Panc1 (cell line): ENCODE measurements around a stretch of chr4.

- RRBS, 2 experiments: no CpG with 5 or more reads among the region's 2 CpGs
Observed at GRCh38 chr4:176330923-176331459, 11.2 kb downstream of the SPCS3 start.

DNA sequence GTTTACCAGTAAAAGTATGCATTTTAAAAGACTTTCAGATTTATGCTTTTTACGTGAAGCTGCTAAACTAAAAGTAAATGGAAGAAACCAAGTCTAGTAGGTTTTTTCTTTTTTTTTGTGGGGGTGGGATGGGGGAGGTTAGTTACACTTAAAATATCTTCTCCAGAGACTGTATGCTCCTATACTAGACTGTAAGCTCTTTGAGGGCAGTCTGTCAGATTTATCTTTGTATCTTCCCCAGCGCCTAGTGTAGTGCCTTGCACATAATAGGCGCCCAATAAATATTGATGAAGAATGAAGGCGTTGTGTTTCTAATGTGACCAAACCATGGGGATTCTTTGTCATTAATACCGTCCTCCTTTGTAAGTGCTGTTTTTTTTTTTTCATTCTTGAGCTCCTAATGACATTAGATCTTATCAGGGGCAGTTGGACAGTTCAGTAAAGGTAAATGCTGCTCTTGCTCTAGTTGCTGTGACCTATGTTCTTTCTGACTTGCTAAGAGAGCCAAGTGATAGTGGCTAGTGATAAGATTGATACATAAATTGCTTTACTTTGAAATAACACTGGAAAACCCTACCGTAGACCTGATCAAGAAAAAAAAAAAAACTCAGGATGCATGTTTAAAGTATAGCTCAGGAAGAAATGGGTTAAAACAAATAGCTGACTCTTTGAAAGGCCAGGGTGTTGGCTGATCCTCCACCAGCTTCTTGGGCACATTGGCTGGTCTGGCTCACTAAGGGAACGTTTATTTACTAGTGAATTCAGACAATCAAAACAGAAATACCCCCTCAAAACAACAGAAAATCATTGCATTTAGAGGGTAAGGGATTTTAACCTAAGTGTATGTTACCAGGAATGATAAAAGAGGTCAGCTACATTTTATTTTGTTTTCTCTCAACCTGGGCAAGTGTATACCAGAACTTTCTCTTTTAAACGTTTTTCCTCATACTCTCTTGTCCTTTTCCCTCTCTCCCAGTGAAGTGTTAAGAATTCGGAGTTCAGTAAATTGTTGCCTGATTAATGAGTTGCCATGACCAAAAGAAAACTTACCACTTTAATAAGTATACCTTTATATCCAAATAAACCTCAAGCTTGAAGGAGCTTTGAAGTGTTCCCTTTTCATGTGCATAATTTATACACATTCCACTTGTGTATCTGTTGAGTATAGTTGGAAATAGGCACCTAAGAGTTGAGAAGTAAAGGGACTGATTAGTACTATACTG is 12.6 kb downstream of the SPCS3 start:
- RRBS, 2 experiments: no CpG with 5 or more reads among the region's 9 CpGs

DNA sequence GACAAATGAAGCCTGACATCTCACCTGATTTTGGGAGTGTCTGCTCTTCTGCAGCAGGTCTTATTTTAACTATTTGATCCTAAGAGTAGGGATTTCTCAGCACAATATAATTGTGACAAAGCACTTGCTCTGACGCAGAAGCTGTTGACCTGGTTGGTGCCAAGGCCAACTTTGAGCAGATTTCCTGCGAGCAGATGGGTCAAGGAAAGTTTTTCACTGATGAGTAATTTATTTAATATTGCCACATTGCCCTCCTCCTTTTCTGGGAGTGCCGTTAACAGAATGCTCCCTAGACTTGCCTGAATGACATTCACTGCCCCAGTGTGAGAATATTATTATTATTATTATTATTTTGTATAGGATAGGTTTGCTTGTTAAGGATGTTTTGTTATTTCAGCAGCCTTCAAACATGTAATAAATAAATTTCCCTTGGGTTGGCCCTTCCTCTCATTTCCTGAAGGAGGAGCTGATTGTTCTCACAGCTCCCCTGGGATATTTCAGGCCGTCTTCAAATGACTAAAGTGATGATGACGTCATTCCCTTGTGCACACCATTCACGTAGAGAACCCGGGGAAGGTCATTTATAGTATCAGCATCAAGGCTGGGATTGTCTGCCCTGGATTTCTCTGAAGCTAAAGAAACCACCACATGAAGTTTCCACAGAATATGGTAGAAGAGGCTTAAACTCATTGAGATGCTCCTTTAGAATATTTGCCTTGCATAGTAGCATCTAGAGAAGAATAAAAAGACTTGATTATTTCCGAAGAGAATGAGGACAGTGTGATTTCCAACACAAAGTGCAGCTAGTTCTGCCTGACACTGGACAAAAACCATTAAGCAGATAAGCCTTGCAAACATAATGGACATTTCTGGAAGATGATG is 156.8 kb downstream of the VEGFC start:
- RRBS, 2 experiments: no CpG with 5 or more reads among the region's 8 CpGs

GRCh38 chr4:176782162-176782678 is 10.5 kb downstream of the VEGFC start:
- RRBS, 2 experiments: no CpG with 5 or more reads among the region's 6 CpGs

DNA sequence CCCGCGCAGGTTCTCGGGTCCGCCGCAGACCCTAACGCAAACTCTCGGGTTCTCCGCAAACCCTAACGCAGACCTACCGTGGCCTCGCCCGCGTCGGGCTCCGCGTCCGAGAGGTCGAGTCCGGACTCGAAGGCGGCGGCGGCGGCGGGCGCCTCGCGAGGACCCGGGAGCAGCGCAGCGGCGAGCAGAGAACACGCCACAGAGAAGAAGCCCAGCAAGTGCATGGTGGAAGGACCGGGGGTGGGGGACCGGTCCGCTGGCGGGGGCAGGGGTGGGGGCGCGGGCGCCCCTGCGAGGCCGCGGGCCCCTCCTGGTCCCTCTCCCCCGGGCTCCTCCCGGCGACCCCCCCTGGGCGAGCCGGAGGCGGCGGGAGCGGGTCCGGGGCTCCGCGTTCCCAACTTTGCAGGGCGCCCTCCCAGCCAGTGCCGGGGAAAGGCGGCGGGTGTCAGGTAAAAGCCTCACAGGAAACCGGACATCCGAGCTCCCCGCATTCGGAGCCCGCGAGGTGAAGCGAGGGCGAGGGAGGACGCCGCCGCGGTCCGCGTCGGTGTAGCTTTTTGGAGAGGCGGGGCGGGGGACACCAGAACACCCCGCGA is 536 bp downstream of the VEGFC start:
- RRBS, 2 experiments: 1 to 5% methylated on average over 32 of the region's 77 CpGs

DNA sequence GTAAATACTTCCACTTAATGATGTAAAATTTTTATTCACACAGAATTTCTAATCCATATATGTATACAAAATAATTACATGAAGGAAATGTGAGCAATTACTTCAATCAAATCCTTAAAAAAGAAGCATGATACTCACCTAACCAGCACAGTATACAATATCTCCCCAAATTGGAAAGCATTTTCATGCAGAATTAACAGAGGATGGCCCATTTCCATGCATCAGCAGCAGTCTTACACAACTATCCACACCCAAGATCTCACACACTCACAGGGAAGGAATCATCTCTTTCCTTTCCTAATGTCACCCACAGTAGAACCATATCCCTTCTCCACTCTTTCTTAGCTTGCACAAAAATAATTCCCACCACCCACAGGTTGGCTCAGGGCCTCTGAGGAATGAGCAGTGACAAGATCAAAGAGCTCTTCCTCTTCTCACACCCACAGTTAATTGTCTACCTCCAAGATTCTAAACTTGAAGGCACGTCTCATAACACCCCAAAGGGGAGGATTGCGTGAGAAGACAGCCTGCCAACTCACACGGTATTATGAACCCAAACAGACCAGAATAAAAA is 217.6 kb upstream of the VEGFC start:
- RRBS, 2 experiments: no CpG with 5 or more reads among the region's 3 CpGs

- RRBS, 2 experiments: no CpG with 5 or more reads among the region's 19 CpGs
Observed at GRCh38 chr4:177728579-177728997, 286.4 kb upstream of the AGA start.

- RRBS, 2 experiments: no CpG with 5 or more reads among the region's 13 CpGs
Observed at GRCh38 chr4:179169869-179170358, 1727.7 kb upstream of the AGA start.

DNA sequence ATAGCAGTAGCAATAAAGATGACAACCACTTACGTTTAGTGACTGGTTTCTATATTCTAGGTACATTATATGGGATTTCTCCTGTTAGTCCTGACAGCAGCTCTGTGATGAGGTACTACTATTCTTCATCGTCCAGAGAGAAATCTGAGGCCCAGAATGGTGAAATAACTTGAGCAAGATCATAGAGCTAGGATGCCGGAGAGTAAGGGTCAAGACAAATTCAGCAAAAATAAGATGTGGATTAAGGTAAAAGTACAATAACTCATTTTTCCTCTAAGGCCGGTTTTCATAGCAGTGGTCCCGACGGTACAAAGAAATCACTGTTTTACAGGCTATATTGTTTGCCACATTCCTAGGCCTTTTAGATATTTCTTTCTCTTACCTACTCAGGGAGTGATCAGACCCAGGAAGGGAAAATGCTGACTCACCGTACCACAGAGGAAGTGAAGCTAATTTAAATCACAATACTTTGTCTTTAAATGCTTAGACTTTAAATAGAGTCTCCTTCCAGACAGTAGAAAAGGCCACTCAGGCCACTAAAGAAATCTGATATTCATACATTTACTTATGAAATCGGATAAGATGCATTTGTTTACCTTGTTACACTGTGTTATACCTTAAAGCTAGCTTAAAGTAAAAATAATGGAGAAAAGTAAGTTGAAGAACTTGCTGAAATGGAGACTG is 2023.1 kb upstream of the AGA start:
- RRBS, 2 experiments: 36 to 85% methylated on average over 1 of the region's 8 CpGs

DNA sequence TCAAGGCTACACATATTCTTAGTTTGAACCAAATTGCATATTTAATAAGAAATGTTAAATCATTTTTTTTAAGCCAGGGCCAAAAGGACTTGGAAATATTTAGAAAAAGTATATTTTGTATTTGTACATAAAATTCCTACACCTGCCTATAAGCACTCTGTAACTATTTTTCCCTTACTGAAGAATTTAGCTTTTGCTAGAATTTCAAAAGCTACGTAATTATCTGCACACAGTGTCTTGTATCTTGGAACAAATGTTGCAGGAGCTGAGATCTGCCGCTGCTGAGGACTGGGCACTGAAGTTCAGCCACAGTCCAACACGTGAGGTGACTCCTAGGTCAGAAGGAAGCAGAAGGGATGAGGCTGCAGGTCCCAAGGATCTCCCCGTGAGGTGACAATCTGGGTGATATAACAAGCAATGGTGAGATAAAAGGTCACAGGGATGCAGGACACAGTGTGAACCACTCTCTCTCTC is 1416.2 kb upstream of the TENM3 start:
- RRBS, 2 experiments: no CpG with 5 or more reads among the region's 4 CpGs

GRCh38 chr4:181258654-181258981 is 984.6 kb upstream of the TENM3 start:
- RRBS, 2 experiments: no CpG with 5 or more reads among the region's 2 CpGs

DNA sequence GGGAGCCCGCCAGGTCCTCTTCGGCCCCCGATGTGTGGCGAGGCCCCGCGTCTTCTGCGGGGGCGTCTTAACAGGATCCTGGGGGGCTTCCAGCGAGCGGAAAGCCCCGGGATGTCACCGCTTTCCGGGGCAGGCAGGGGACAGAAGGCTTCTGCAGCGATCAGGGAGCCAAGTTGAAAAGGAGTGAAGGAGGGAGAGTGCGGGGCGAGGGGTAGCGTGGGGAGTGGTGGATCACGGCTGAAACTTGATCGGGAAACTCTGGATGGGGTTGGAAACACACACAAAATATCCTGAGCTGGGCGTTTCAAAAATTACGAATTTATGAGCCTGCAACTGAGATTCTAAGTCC is 98.1 kb upstream of the TENM3 start:
- RRBS, 2 experiments: no CpG with 5 or more reads among the region's 21 CpGs

GRCh38 chr4:182240134-182241108 is 2.8 kb upstream of the TENM3 start:
- RRBS, 2 experiments: no CpG with 5 or more reads among the region's 17 CpGs

GRCh38 chr4:182534099-182534505 is 290.9 kb downstream of the TENM3 start:
- RRBS, 2 experiments: no CpG with 5 or more reads among the region's 2 CpGs

DNA sequence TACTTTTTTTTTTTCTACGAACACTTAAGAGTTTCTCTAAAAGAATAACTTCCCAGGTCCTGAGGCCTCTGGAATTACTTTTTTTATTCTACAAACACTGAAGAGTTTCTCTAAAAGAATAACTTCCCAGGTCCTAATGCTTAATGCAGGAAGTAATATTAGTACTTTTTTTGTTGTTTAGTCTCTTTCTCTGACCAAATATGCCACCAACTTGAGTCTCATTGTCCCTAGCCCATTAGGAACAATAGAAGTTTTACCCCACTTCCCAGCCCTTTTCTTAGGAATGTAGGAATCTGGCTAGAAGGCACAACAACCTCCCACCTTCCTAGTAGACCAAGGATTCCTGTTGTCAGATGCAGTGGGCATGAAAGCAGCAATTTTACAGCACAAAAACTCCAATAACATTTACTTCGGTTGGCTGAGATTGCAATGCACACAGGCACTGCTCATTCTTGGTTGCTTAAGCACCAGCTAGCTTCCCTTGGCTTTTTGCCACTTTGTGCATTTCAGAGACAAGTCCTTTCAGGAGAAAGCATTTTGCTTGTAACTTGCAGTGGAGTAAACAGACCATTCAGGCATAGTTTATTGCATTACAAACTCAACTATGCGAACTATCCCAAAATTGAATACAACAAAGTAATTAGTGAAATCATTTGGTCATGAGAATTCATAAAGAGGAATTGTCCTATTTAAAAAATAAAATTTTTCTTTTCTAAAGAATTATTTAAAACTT is 312.8 kb downstream of the TENM3 start:
- RRBS, 2 experiments: no CpG with 5 or more reads among the region's 3 CpGs

GRCh38 chr4:182593677-182594171 is 323.5 kb downstream of the DCTD start:
- RRBS, 2 experiments: no CpG with 5 or more reads among the region's 3 CpGs

GRCh38 chr4:182880655-182881390 is 36.4 kb downstream of the DCTD start:
- RRBS, 2 experiments: 81 to 89% methylated on average over 4 of the region's 19 CpGs

GRCh38 chr4:182918254-182918573 is 1.0 kb upstream of the DCTD start:
- RRBS, 2 experiments: no CpG with 5 or more reads among the region's 5 CpGs